Colonic mucosa (tissue), 1 donor: ENCODE results near the gene OXTR.

GRCh38 chr3:5428407-5429585, 241.3 kb downstream of the EDEM1 start:
- PRO-cap: no peak

DNA sequence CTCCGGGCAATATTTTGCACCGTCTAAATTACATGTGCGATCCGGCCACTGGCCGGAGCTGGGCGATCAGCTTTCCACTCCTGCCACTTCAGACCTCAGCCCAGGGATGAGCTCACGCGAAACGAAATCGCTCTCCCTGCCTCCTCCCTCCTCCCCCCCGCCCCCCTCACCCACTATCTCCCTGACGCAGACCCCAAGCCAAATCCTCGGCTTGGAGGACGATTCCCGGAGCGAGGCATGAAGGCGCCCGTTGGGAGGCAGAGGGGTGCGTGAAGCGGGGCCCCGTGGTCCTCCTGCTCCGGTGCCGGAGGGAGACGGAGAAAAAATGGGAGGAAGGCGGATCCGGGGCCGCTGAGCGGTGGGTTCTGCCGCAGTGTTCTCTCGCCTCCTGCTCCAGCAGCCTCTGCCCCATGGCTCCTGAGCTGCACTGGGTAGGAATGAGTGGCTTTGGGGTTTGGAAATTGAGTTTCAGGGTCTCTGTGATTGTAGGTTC, 1.7 kb downstream of the GRM7 start:
- PRO-cap: no peak

GRCh38 chr3:7647039-7647399, 786.1 kb downstream of the GRM7 start:
- PRO-cap: no peak

GRCh38 chr3:8436541-8437012, 65.0 kb upstream of the LMCD1 start:
- PRO-cap: no peak

DNA sequence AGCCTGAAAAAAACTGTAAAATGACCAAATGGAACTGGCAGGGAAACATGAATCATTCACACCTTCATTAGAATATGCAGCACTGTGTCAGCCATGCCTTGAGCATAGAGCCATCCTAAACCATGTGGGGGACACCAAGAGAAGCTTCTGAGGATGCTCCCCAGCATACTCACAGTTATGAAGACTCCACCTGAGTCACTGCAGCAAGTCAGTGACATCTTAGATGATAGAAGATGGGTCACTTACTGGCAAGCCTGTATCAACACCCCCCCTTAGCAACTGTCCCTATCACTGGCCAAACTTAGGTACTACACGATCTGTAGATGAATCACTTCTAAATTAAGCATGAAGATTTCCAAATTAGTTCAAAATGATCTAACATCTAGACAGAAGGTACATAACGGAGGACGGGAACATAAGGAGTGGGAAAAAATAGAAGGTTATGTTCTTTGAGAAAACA, 13.3 kb upstream of the LMCD1 start:
- PRO-cap: no peak

DNA sequence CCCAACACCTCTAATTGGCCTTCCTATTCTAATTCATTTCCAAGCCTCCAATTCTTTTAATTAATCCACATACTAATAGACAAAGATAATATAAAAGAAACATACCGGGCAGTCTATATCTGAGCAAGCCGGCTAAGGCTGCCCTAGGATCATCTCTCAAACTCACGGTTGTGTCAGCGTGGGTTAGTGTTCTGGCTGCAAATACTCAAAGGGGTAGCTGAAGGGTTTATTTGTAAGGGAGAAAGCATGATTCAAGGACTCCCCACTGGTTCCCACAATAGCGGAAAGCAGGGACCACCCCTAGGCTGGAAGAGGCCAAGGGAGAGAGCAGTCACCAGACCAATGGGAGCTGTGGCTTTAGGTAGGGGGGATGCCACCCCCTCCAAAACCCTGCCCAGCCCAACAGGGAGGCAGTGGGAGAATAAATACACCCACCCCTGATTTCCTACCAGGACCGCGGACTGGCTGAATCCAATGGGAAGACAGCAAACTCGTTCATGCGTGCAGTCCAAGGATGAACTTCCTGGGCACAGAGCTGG, 7.3 kb upstream of the LMCD1 start:
- PRO-cap: no peak

DNA sequence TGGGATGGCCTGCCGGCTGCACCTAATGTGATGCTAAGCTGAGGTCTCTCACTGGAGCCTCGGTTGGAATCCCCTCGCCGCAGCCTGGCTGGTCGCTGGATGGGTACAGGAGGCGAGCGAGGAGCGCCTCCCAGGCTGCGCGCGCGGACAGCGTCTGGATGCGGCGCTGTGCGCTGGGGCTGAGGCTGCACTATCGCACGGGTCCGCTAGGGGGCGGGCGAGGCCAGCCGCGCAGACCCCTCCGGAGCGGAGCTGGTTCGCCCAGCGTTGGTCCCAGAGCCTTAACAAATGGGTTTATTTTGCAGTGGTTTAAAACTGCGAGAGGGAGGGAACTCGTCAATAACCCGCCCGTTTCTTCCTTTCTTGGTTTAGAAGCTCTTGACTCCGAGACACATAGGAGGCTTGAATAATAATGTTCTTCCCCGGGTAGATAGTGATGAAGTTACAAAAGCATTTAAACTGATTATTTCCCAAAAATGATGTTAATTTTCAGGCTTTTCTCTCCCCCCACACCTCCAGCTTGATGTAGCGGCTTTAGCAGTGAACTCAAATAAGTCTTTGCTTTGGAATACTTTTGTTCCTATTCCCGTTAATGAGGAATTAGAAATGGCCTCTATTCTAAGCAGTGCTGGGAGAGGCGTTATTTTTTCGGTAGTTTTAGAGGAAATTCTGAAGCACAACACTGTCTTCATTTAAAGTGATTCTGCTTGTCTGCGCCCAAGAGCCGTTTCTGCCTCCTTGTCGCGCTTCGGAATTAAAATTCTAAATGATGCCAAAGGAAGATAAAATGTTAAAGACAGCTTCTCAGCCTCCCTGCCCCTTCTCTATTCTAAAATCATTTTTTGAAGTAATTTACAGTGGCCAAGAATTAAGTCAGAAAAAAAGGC, at the start of gene OXTR:
TSS of gene OXTR (minus strand) at position 286 of the 887 bp plus-strand sequence.
- PRO-cap: no peak

GRCh38 chr3:9102352-9102833, 139.1 kb upstream of the RAD18 start:
- PRO-cap: no peak

DNA sequence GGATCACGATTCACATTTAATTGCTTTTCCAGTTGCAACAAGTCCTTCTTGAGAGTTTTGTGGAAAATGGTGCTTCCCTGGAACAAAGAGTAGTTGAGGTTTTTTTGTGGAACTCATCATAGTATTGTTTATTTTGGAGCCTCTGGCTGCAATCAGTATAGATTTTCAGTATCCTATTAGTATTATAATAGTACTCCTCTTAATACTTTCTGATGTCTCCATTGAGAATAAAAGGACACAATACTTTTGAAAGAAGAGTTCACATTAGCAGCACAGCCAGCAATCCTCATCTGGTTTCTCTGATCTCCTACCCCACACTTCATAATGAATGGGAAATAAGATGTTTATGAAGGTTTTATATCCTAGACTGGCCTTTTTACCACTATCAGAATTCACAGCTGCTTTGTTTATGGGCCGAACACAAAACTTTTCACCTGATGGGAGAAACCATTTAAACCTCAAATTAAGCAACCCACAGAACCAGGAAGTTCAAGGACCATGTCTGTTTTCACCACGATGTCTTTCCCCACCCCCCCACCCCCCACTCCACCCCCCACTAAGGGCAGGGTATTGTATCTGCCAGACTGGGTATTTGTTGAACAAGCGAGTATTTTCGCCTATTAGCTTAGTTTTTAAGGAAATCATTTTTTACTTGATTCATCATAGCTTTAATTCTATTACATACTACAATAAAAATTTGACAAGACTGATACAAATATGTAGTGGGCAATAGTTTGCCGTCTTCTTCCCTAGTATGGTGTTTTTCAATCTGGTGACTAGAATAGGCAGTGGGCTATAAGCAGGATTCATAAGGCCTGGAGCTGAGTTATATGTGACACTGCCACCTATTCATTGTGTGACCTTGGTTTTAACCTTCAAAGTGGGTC, 11.3 kb upstream of the SETD5 start:
- PRO-cap: no peak

DNA sequence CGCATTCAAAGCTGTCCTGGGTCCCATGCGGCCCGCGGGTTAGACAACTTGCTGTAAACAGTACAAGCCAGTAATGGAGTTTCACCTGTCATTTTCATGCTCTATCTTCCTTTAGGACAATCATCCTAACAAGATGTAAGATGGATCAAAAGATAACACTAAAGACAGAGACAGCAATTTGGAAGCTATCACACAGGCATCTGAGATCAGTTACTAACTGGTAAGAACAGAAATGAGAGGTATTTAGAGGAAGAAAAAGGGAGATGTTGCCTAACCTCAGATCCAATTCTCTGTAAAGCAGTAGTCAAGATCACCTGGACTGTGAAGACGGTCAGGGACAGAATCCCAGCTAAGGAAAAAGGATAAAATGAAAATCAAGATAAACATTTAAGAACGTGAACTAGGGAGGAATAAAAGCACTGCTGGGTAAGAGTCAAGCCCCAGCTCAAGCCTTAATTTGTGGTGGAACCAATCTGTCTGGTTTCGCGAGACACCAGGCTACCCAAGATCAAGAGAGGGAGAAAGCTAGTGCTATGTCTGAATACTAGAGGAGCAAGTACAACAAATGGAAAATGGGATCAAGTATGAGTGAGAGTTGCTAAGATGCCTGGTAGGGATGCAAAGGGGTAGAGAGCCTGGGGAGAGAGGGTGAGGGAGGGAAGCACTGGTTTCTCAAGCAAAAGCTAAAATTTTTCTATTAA, 2.0 kb upstream of the SETD5 start:
- PRO-cap: no peak

- PRO-cap: bidirectional peak, plus-strand start at chr3:9398879, minus-strand start at chr3:9398548
Observed at GRCh38 chr3:9398221-9399154, 1.1 kb downstream of the SETD5 start.

- PRO-cap: no peak
Observed at GRCh38 chr3:9399342-9399565, 1.8 kb downstream of the SETD5 start.

DNA sequence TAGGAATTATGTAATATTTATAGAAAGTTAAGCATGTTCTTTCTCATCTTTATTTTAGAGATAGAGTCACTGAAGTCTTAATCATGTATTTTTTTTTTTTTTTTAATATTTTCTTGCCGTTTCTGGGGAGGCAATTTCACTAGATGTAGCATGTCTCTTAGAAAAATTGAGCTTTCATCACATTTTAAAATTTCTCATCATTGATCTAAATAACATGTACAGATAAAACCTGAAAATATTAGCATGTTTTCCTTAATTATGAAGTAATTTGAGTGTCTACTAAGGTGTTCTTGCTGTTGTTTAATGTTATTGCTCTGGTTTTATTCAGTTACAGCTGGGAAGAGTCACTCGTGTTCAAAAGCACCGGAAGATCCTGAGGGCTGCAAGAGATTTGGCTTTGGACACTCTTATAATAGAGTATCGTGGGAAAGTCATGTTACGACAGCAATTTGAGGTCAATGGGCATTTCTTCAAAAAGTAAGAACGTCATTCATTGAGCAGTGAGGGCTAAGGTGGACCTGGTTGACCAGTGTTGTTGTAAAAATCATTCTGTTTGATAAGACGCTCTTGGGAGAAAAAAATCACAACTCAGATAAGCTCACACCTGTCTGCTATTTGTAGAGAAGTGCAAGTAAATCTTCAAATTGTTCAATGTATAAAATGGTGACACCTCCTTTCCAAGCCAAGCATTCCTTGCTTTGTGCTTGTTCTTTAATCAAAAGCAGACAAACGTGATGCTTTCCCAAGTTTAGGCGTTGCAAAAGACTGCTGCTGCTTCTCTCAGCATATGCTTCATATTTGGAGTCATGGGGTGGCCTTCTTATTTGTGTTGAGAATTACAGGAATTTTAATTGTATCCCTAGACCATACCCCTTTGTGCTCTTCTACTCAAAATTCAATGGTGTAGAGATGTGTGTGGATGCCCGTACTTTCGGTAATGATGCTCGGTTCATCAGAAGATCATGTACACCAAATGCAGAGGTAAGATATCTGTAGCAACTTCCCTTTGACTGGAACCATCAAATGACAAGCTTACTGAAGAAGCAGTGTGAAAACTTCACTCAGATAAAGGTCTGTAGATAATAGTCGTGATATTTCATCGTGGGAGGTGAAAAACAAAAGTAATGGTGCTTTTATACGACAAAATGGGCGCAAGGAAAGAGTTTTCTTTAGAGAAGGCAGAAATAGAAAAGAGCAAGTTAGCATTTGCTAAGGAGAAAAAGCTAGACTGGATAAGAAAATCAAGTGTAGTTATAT, 44.3 kb downstream of the SETD5 start:
- PRO-cap: no peak

GRCh38 chr3:9460173-9461063, 63.0 kb downstream of the SETD5 start:
- PRO-cap: no peak

DNA sequence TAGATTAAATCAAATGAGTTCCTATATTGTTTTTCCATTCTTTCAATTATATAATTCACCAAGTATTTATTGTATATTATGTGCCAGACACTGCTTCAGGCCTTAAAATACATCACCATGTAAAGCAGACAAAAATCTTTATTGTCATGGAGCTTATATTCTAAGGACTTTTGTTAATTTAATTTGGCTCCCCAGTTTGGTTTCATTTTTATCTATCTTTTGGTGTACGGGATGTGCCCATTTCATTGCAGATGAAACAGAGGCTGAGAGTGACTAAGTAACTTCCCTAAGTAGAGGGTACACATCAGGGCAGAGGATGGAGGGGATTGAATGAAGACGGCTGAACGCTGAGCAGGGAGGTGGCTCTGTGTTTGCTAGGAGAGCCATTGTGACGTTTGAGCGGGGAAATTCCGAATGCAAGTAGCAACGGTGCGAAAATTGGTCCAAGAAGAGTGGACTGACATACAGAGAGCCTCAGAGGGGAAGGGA, 13.4 kb downstream of the MTMR14 start:
- PRO-cap: no peak

DNA sequence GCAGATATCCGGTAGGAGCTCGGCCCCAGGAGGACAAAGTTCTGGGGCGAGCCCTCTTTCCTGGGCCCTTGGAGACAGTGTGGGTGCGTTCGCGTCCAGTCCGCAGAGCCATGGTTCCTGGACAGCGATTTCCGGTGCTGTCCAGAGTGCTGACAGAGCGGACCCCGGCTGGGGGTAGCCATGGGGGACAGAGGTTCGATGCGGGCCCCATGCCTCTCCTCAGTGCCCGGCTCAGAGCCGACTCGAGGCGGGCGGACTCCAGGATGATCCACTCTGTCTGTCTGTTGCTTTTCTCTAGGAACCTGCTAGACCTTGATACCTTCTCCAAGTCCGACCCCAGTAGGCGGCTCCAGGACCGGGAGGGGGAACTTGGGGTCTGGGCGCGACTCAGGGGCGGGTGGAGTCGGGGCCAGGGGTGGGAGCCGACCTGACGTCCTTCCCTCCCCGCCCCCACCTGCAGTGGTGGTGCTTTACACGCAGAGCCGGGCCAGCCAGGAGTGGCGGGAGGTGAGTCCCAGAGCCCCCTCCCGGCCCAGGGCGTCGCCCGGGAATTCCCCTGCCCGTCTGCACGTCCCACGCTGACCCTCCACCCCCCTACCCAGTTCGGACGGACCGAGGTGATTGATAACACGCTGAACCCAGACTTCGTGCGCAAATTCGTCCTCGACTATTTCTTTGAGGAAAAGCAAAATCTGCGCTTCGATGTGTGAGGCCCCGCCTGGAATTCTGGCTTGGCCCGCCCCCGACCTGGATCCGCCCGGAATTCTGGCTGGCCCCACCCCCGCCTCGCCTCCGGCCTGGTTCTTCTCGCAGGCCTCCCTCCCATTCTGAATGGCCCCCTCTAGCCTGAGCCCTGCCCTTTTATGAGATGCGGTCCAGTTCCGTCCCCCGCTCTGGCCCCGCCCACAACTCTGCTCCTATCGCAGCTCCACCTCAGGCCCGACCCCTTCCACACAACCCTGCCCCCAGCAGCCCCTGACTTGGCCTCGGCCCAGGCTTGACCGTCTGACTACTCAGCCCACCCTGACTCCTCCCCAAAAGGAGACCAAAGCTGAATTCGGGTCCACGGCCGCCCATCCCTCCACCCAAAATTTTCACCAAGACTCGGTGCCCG, 1.0 kb downstream of the CPNE9 start:
- PRO-cap: no peak

DNA sequence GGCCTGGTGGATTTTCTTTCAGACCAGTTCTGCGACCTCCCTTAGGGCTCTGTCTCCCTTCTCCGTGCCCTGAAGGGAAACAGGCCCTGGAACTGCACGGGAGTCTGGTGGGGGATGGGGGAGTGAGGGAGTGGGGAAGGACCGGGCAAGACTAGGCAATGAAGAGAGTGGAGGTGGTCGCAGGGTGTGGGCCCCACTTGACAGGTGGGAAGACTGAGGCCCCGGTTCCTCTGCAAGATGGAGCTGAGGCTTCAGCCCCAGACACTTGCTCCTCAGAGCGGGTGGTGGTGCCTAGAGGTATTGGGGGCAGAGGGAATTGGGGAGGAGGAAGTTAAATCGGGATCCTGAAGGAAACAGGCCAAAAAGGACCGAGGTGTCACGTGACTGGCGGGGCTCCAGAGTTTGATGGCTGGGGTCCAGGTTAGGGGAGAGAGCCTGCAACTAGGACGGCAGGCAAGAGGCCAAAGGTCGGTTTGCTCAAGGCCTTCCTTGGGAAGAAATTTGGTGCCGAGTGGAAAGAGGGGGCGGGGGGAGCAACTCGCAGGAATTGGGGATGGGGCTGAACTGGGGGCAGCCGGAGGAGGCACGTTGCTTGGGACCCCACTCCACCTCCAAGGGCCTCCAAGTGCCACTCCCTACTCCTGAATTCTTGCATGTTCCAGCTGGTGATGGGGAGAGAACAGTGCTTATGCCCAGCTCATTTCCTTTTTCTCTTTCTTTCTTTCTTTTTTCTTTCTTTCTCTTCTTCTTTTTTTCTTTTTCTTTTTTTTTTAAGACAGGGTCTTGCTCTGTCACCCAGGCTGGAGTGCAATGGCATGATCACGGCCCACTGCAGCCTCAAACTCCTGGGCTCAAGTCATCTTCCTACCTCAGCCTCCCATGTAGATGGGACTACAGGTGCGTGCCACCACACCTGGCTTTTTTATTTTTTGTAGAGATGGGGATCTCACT, 802 bp upstream of the CAMK1 start:
- PRO-cap: no peak

DNA sequence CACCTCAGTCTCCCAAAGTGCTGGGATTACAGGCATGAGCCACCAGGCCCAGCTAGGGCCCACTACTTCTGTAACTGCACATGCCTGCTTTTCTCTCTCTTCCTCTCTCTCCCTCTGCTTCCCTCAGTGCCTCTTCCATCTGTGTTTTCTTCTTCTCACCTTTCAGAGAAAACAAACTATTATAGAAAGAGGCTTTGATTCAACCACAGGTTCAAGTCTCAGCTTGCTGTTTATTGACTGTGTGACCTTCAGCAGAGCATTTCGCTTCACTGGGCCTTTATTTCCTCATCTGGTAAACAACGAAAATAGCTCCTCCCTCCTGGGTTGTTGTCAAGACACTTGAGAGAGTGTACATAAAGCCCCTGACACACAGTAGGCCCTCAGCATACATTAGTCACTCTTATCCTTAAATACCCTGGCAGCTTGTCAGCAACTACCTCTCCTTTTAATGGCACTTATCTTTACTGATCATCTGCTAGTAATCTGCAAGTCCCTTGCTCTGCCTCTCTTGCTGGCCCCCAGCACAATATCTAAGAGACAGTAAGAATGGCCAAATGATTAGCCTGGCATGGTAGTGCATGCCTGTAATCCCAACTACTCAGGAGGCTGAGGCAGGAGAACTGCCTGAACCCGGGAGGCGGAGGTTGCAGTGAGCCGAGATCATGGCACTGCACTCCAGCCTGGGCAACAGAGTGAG, 10.0 kb downstream of the TADA3 start:
- PRO-cap: no peak

DNA sequence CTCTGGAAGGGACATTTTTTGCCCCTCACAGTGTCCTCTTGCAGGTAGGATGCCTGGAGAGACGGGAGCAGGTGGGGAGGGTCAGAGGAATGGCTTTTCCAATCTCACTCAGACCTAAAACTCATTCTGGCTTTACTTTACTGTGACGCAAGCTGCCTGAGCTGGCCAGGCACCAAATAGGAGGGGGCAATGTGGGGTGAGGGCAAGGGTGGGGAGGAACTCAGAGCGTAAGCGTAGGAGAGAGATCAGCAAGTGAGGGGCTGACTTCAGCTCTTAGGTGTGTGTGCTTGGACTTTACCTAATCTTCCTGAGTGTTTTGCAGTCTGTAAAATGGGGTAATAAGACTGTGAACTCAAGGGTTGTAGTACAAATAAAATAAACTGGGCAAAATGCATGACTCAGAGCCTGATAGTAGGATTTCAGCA, 3.8 kb upstream of the IL17RE start:
- PRO-cap: unidirectional peak, plus-strand start at position 242 of the sequence; unidirectional peak, minus-strand start at position 254 of the sequence; unidirectional peak, minus-strand start at position 285 of the sequence; unidirectional peak, minus-strand start at position 313 of the sequence

GRCh38 chr3:9903282-9903587, 587 bp downstream of the IL17RE start:
- PRO-cap: unidirectional peak, minus-strand start at chr3:9903377